ENCODE data around the genes PARN, NPIPA5 and MPV17L.

- RRBS, result no CpG with 5 or more reads among the region's 17 CpGs
Observed at GRCh38 chr16:14002996-14003781, 67.9 kb upstream of the MRTFB start.

- RRBS, result no CpG with 5 or more reads among the region's 16 CpGs
Observed at GRCh38 chr16:14013453-14014453, 57.4 kb upstream of the MRTFB start.

DNA sequence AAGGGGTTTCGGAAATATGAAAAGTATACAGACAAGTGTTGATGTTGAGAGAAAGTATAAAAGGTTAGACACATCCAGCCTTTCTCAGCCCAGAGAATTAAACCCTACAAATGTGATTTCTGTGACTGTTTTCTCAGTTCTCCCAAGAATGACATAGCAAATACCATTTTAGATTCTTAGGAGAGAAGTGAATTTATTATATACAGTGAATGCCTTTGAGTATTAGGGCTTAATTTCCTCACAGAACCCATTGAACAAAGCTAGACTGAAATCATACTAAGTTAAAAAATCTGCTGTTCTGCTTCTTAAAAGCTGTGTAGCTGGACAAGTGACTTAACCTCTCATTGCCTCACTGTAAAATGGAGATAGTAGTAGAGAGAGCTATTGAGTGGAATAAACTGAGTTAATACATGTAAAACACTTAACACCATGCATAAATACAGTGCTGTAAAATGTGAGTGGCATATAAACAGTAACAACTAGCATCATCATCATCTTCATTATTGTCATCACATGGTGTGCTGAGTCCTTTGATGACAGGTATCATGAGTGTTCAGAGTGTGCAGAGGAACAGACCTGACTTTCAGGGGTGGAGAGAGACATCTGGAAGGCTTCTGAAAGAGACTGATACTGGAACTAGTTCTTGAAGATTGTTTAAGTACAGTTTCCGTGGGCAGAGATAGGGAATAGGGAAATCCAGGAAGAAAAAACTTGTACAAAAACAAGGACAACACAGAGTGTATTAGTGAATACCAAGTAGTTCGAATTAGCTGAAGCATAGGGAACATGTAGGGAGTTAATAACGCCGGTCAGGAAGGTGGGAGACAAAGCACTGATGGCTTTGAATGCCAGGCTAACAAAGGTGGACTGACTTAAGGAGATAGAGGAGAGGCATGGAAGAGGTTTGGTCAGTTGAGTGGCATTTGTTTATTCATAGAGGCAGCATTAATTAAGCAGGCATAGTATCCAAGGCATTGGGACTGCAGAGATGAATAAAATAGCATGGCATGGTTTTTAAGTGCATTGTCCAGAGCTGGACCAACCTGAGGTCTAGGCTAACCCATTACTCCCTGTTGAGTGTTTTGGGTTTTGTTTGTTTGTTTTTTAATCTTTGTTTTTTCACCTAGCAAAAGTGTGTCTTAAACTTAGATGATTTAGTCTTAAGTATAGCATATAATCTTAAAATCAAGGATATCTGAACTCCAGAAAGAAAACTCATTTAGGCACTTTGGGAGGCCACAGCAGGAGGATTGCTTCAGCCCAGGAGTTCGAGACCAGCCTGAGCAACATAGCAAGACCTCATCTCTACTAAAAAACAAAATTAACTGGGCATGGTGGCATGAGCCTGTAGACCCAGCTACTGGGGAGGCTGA is 105.7 kb downstream of the MRTFB start:
- RRBS, result no CpG with 5 or more reads among the region's 6 CpGs

- RRBS, result no CpG with 5 or more reads among the region's 13 CpGs
Observed at GRCh38 chr16:14300645-14301181, 229.6 kb downstream of the MRTFB start.

GRCh38 chr16:14399894-14400395 is 230.1 kb downstream of the PARN start:
- RRBS, result 87% methylated on average over 7 of the region's 19 CpGs

DNA sequence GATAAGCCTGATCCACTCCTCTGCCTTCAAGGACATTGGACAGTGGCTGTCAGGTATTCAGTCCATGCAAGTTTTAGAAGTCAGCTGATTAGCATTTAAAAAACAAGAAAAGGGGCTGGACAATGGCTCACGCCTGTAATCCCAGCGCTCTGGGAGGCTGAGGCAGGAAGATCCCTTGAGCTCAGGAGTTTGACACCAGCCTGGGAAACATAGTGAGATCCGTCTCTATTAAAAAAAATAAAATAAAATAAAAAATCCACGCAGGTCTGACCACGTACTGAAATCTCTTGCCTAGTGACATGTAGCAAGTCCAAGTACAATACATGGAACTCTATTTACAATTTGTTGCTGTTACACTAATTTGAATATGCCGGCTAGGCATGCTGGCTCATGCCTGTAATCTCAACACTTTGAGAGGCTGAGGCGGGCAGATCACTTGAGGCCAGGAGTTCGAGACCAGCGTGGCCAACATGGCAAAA is 20.2 kb downstream of the PARN start:
- RRBS, result no CpG with 5 or more reads among the region's 9 CpGs

DNA sequence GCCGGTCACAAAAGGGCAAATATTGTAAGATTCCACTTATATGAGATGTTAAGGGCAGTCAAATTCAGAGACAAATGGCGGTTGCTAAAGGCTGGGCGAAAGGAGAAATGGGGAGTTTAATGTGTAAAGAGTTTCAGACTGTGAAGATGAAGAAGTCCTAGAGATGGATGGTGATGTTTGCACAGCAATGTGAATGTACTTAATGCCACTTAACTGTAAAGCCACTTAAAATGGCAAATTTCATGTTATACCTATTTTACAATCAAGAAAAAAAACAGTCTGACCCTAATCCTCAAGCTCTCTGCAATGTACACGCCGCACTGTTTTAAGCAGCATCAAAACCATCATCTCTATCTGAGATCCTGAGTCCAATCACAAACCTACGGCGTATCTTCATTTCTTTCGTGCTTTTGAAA is 1.0 kb downstream of the PARN start:
- RRBS, result no CpG with 5 or more reads among the region's 8 CpGs

- RRBS, result 2% methylated on average over 19 of the region's 79 CpGs
Observed at GRCh38 chr16:14629443-14630760, at the start of gene PARN. Gene PARN (minus strand): TSS chr16:14630260.

DNA sequence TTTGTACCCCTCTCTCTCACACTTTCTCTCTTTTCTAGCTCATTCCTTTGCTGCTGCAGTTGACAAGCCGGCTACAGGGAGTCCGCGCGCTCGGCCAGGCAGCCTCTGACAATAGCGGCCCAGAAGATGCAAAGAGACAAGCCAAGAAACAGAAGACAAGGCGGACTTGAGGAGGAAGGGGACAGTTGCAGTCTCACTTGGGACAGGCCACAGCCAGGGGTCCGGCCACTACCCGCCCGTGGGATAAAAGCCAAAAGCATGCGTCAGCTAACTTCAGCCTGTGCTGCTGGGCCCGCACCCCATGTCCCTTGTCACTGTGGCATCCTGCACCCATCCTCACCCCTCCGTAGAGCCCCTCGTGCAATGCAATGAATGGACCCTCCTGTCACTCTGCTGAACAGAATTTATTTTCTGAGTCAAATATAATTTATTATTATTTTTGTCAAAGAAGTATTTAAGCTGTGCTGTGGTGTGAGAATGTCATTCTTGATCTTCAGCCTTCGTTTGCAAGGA is 41.7 kb upstream of the NPIPA1 start:
- RRBS, result no CpG with 5 or more reads among the region's 15 CpGs

GRCh38 chr16:14988853-14989234 is 14.0 kb downstream of the PDXDC1 start:
- RRBS, result no CpG with 5 or more reads among the region's 19 CpGs

DNA sequence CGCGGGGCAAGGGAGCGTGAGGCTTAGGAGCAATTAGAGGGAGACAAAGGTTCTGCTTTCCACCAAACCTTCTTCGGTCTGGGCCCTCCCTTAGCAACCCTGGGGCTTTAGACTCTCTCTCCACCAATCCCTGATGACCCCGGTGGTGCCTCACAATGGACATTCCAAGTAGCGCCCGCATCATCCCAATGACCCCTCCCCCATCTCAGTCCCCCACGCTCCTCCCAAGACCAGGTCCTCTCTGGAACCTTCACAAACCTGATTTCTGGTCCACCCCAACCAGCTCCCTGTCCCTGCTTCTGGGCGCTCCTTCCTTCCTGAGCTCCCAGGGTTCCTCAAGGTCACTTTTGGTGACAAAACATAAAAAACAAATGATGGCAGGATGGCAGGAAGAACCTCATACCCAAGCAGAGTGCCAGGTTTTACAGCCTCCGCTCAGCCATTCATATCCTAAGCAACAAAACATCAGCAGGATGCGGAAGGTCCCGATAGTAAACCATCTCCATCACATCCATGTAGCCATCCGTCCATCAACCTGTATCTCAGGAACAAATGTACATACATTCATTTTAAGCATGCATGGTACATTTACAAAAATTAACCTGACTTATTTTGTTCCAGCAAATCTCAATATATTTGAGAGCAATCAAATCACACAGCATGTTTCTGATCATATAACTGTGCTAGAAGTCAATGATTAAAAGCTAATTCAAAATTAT is 29.1 kb upstream of the RRN3 start:
- RRBS, result no CpG with 5 or more reads among the region's 13 CpGs

DNA sequence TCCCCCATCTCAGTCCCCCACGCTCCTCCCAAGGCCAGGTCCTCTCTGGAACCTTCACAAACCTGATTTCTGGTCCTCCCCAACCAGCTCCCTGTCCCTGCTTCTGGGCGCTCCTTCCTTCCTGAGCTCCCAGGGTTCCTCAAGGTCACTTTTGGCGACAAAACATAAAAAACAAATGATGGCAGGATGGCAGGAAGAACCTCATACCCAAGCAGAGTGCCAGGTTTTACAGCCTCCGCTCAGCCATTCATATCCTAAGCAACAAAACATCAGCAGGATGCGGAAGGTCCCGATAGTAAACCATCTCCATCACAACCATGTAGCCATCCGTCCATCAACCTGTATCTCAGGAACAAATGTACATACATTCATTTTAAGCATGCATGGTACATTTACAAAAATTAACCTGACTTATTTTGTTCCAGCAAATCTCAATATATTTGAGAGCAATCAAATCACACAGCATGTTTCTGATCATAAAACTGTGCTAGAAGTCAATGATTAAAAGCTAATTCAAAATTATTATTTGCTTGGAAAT is at the start of gene NPIPA5:
NPIPA5 (minus strand) TSS at position 270 of the 538 bp plus-strand sequence.
- RRBS, result no CpG with 5 or more reads among the region's 7 CpGs

- RRBS, result 1% methylated on average over 20 of the region's 71 CpGs
Observed at GRCh38 chr16:15395576-15396276, at the start of gene MPV17L. Gene MPV17L (plus strand): TSS chr16:15395754.

DNA sequence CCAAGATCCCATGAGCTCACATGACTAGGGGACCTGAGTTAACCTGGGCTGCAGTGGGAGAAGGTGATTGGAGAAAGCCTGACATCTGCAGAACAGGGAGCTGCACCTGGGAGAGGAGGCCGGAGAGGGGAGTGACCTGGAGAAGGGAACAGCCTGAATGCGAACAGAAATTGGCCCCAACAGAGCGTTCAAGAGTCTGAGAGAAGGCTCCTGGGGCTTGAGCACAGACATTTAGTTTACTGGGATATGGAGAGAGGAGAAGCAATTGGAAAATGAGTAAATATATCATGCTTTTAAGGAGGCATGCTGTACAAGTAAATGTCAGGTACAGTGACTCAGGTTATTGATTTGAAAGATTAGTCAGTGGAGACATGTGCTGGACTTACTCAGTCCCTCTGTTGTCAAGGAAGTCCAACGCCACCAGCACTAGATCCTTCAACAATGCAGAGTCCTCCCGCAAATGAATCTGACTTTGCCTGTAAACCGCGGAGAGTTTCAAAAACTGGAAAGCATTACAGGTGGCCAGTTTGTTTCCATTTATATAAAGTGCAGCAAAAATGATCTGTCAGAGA is 28.2 kb downstream of the BMERB1 start:
- RRBS, result no CpG with 5 or more reads among the region's 7 CpGs

DNA sequence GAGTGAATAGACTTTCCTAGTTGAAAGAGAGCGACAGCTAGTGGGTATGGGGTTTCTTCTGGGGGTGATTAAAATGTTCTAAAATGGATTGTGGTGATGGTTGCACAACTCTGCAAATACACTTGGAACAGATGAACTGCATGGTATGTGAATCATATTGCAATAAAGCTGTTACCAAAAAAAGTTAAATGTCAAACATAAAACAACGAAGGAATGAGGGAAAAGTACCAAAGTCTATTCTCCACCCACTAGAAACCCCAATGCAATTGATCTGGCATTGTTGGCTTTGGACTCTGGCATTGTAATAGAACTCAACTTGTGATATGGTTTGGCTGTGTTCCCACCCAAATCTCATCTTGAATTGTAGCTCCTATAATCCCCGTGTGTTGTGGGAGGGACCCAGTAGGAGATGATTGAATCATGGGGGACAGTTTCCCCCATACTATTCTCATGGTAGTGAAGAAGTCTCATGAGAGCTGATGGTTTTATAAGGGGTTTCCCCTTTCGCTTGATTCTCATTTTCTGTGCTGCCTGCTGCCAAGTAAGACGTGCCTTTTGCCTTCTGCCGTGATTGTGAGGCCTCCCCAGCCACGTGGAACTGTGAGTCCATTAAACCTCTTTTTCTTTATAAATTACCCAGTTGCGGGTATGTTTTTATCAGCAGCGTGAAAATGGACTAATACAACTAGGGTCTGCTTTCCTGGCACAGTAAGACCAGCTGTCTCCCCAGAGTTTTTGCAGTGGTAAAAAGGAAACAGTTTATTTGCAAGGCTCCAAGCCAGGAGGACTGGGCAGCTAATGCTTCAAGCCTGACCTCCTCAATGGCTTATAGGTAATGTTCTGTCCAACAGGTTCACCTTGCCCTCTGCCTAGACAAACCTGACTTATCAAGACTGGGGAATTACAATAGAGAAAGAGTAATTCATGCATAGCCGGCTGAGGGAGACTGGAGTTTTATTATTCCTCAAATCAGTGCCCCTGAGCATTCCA is 70.2 kb downstream of the MARF1 start:
- RRBS, result no CpG with 5 or more reads among the region's 10 CpGs

GRCh38 chr16:15601975-15602622 is 40.9 kb downstream of the MARF1 start:
- RRBS, result no CpG with 5 or more reads among the region's 24 CpGs

- RRBS, result no CpG with 5 or more reads among the region's 11 CpGs
Observed at GRCh38 chr16:15638903-15639648, 3.9 kb downstream of the MARF1 start.

DNA sequence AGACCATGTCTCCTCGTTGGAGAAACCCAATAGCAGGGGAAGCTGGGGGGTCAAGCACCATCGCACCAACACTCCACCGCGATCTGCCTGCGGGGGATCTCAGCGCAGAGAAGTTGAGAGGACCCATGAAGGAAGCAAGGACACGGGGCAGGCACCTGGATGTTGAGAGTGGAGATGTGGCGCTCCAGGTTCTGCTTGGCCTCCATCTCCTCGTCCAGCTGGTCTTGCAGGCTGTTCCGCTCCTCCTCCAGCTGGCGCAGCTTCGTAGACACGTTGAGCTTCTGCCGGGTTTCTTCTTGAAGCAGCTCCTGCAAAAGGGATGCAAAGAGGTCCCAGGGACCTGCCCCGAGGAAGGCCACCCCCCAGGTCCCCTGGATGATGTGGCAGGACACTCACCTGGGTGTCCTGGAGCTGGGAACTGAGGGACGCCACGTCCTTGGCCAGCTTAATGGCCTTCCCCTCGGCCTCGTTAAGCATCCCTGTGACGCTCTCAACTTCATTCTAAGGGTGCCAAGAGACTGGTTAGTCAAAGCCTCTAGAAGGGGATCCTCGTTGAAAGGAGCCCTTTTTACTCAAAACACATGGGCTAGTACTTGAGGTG is 74.5 kb downstream of the NDE1 start:
- RRBS, result no CpG with 5 or more reads among the region's 21 CpGs

GRCh38 chr16:15775966-15776671 is 80.7 kb downstream of the MYH11 start:
- RRBS, result no CpG with 5 or more reads among the region's 9 CpGs

DNA sequence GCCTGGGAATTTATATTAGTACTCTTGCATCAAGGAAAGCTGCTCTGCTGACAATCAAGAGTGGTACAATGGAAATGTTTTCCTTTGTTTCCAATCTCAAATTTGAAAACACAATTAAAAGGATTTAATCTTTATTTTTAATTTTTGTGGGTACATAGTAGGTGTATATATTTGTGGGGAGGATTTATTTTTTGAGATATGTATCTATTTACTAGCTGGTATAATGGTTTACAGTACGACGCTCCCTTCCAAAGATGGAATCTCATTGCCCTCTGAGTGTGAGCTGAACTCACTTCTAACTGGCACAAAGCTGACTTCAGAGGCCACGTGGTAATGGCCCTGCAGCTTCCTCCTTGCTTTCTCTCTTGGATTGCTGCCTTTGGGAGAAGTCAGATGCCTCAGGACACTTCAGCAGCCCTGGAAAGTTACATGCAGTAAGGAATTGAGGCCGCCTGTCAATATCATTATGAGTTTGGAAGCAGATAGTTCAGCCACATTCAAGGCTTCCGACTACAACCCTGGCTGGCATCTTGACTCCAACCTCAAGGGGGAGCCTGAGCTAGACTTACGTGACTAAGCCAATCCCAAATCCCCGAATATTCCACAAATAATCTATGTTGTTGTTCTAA is 13.8 kb downstream of the CEP20 start:
- RRBS, result no CpG with 5 or more reads among the region's 7 CpGs